Measurements from ENCODE around the genes PASD1, GABRQ, ZNF185, PNMA3, CCNQ, PLXNB3 and TMEM187.

- RRBS, 2 experiments: no CpG with 5 or more reads among the region's 4 CpGs
Observed at GRCh38 chrX:150084956-150085238, 146.6 kb upstream of the EOLA2 start.

DNA sequence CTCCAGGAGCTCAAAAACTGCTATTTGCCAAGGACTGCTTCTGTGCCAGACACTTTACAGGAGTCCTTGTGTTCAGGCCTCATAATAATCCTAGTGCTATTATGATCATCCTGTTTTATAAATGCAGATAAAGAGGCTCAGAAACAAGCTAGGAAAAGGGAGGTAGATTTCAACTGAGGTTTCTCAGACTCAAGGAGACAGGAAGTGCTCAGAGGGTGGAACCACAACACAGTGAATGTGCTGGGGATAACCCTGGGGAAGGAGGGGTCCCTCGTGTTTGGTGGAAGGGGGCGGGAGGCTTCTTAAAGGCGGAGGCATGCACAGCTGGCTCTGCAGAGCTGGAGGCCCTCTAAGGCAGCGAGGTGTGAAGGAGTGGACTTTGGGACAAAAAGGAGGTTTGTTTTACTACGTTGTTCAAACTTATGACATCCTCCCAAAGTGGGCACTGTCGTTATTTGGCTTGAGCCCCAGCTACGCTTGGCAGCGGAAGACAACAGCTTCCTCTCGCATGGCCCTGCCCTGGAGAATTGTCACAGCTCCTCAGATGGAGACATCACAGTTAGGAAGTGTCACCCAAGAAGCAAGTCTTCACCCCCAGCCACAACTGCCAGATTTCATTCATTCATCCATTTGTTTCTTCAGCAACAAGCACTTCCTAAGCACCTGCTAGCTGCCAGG lies 21.7 kb upstream of the MTM1 start:
- RRBS, 2 experiments: no CpG with 5 or more reads among the region's 9 CpGs

DNA sequence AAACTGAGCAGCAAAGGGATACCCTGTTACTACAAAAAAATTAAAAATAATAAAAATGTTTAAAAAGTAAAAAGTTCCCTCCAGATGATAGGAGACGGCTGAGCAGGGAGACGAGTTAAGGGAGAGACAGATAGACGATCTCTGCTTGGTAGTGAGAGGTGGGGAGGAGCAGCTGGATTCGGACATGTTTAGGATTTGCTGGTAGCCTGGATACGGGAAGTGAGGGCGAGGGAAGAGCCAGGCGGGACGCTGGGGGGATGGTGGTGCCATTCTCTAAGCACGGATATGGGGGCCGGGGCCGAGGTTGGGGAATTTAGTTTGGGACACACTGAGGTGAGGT lies 17.1 kb upstream of the HMGB3 start:
- RRBS, 2 experiments: no CpG with 5 or more reads among the region's 11 CpGs

DNA sequence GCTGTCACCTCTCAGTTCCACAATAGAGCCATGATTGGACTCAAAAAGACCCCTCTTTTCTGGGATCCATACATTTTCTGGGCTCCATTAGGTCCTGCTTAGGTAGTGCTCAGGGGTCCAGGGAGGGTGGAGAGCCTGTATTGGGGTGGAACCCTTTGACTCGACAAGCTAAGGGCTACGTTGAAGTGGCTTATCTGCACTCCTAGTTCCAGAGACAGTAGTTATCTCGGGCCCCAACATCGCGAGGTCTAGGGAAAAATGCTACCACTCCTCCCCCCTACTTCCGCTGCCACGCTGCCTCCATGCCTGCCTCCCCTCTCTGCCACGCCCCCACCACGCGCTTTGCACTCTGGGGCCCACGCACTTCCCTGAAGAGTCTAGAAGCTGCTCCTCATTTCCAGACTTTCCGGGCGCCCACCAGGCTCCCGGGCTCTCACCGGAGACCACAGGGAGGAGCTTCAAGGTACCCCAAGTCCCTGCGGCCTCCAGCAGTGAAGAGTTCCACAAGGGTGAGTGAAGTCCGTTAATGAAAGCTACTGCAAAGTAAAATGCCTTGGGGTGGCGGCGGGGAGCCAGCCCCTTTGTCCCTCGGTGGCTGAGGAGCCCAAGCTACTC lies at the start of gene PASD1:
TSS of gene PASD1 (plus strand) at position 345 of the 615 bp plus-strand sequence.
- RRBS, 2 experiments: no CpG with 5 or more reads among the region's 20 CpGs

GRCh38 chrX:152637565-152638335 lies at the start of gene GABRQ:
GABRQ (plus strand) TSS chrX:152637895.
- RRBS, 2 experiments: 2 to 10% methylated on average over 15 to 17 of the region's 57 CpGs

DNA sequence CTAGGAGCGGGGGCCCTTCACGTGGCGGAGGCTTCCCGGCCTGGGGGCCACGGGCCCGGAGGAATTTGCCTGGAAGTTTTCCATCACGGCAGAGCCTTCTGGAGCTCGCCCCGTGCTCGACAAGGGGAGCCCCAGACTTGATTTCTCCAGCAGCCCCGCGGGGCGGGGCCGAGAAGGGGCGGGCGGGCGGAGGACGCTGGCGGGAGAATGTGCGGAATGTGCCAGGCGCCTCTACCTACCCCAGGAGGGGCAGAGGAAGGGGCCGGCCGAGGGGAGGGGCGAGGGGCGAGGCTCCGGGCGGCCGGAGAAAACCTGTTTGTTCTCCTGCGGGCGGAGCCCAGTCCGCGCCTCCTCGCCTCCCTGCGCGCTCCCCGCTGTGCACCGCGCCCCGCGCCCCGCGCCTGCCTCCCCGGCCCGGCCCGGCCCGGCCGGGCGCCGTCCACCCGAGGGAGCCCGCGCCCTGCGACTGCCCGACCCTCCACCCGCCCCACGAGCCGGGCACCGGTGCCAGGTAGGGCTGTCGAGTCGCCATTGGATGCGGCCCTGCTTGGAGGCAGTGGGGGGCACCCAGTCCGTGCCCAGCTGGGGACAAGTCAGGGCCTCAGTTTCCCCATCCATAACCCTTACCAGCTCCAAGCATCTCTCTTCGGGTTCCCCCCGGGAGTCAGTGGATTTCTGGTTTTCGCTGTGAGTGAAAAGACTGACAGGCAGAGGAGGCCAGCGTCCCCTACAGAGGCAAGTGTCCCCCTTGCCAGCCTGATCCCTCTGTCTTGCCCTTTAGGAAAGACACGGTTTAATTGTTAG lies at the start of gene ZNF185:
TSS of gene ZNF185 (plus strand) at position 340 of the 804 bp plus-strand sequence.
- RRBS, 2 experiments: 2 to 20% methylated on average over 15 of the region's 67 CpGs

DNA sequence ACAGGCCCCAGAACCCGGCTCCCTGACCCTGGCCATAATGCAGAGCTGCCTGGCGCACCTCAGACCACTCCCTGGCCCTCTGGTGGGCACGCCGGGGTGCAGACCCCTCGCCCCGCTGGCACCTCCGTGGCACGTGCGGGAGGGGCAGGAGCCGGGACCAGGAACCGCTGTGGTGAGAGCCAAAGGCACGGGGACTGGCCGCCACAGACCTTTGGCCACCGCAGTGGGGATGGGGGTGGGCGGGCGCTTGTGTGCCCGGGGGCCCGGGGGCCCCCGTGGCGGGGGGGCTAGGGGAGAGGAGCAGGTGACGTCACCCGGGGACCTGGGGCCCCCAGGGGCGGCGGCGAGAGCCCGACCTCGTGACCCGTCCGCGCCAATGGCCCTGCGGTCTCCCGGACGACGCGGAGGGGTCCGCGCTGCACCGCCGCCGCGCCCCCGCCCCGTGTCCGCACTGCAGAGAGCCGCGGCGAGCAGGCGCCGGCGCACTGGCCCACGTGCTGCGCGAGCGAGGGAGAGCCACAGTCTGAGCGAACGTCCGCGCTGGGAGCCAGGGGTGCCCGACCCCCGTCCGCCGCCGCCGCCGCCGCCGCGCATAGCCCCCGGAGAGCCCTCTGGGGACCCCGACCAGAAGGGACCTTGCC lies at the start of gene PNMA3:
TSS of gene PNMA3 (plus strand) at position 483 of the 641 bp plus-strand sequence.
- RRBS, 2 experiments: 11 to 20% methylated on average over 35 of the region's 70 CpGs

- RRBS, 2 experiments: no CpG with 5 or more reads among the region's 15 CpGs
Observed at GRCh38 chrX:153462197-153462775, 8.1 kb downstream of the HAUS7 start.

GRCh38 chrX:153598789-153600027 lies at the start of gene CCNQ:
CCNQ (minus strand) TSS chrX:153599139.
- RRBS, 2 experiments: under 1 to 16% methylated on average over 36 to 40 of the region's 132 CpGs

- RRBS, 2 experiments: under 1 to 4% methylated on average over 4 to 5 of the region's 41 CpGs
Observed at GRCh38 chrX:153609680-153610304, 10.9 kb upstream of the CCNQ start.

DNA sequence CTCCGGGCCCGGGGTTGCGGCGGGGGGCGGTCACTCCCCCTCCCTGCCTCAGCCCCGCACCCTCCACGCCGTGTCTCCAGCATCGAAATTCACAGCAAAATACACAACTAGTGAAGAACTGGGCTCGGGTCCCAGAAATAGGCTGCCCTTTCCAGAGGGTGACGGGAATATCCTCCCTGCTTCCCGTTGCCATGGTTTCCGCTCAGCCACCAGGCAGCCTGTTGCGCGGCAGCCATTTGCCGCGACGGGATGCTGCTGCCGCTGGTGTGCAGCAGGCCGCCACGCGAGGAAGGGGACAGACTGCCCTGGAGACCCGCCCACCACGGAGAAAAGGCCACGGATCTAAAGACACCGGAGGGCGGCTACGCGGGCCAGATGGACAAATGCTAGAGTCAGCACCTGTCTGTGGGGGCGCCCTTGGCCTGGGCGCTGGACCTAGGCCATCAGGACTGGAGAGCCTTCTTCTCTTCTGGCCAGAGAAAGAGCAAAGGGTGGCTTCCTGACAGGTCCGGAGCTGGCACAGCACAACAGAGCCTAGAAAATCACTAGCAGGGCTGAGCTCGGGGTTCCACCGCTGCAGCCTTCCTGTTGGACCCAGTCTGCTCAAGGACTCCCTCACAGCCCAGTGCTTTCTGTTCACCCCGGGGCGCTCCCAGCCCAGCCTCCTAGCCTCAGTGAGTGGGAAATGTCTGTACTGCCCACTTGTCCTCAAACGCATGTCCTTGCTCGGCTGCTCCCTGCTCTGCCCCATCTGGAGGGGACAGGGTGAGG lies 11.6 kb upstream of the CCNQ start:
- RRBS, 2 experiments: 100% methylated on average over 1 of the region's 38 CpGs; no CpG with 5 or more reads in 1 of the 2 experiments

DNA sequence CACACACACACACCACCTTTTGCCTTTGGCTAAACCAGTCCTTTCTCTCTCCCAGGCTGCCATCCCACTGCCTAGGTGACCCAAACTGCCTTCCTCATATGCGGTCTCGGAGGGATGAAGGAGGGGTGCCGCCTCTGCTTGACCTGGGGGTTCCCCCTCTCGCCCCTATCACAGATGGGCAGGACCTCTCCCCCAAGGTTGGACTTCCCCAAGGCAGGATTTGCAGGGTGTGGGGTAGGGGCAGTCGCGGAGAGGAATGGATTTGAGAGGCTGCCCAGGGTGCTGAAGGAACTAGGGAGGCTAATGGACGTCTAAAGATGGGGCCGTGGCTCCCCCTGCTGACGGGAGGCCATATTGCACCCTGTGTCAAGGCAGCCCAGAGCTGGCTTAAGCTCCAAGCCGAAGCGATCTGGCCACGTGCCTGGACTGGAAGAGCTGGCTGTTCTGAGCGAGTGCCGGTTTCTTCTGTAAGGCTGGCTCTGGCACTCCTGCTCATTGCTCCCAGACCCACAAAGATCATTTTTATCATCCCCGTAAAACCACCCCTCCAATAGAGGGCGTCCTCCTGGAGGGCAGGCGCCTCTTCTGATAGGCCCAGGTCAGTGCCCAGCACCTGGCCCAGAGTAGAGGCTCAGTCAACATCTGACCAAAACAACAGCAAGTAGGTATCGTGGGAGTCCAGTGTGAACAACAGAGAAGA lies 5.7 kb downstream of the PNCK start:
- RRBS, 2 experiments: no CpG with 5 or more reads among the region's 18 CpGs

- RRBS, 2 experiments: no CpG with 5 or more reads among the region's 38 CpGs
Observed at GRCh38 chrX:153685999-153687372, 1.2 kb upstream of the SLC6A8 start.

DNA sequence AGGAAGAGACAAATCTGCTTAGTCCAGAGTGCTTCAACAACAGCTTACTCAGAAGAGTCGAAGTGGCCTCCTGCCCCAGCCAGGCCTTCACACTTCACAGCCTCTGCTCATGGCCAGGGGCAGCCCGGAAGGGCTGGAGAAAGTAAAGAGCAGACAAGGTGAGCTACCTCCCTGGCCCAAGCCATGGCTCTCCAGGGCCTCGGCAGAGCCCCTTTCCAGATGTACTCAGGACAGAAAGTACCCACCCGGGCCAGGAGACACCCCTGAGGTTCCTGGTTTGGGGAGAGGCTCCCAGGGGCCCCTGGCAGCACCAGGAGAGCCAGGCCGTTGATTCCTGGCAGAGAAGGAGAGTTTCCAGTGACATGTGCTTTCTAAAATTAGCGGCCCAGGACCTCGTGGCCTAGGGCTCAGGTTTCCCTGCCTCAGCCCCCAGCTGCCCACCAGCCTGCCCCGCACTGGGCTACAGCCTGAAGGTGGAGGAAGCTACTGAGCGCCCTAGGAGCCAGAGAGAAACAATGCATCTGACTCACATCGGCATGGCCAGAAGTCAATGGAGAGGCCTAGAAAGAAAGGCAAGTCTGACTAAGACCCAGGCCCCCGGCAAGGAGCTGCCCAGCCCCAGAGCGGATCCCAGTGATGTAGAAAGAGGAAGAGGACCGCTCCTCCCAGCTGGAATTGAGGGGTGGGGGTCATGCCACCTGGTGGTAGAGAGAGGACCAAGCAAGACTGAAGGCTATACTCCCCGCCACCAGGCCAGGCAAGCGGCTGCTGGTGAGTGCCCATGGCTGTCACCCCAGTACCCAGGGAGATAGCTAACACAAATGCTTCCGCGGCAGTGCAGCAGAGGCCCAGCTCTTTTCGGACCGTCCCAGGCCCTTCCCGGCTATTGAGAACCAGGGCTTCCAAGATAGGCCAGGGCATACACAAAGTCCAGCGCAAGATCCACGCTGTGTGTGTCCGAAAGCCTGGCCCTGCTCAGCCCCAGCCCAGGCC lies 17.7 kb downstream of the SLC6A8 start:
- RRBS, 2 experiments: no CpG with 5 or more reads among the region's 23 CpGs

DNA sequence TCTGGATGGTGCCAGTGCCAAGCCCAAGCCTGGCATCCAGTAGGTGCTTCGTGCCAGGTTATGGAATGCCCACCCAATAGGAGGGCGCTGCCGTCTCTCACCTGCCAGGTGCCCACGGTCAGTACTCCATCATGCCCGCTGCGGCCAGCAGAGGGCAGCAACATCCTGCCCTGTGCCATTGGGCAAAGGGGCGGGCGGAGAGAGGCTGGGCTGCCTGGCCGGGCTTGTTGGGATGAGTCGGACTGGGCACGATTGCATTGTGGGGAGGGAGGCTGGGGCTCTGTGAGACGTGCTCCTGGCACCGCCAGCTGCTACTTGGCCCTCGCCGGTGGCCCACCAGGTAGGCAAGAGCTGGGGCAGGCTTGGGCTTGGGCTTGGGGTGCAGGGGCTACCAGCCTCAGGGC lies at the start of gene PLXNB3:
TSS of gene PLXNB3 (plus strand) at position 285 of the 404 bp plus-strand sequence.
- RRBS, 2 experiments: 0 to 5% methylated on average over 3 of the region's 15 CpGs

DNA sequence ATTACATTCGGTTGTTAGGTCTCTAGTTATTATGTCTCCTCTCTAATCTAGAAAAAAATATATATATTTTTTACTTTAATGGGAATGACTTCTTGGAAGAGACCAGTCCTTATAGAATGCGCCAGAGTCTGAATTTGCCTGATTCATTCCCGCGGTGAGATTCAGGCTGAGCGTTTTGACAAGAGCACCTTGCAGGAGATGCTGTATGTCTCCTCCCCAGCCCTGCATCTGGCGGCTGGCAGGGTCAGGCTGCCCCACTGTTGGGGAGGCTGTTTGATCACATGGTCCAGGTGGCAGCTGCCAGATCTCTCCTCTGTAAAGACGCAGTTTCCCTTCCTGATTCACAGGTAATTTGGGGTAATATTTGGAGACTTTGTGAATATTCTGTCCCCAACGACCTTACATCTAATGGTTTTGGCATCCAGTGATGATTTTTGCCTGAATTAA lies 9.7 kb downstream of the PDZD4 start:
- RRBS, 2 experiments: no CpG with 5 or more reads among the region's 8 CpGs

- RRBS, 2 experiments: 5 to 14% methylated on average over 47 of the region's 83 CpGs
Observed at GRCh38 chrX:153830777-153831541, 615 bp upstream of the PDZD4 start.

GRCh38 chrX:153903555-153903837 lies 977 bp upstream of the AVPR2 start:
- RRBS, 2 experiments: 16 to 17% methylated on average over 4 of the region's 7 CpGs

DNA sequence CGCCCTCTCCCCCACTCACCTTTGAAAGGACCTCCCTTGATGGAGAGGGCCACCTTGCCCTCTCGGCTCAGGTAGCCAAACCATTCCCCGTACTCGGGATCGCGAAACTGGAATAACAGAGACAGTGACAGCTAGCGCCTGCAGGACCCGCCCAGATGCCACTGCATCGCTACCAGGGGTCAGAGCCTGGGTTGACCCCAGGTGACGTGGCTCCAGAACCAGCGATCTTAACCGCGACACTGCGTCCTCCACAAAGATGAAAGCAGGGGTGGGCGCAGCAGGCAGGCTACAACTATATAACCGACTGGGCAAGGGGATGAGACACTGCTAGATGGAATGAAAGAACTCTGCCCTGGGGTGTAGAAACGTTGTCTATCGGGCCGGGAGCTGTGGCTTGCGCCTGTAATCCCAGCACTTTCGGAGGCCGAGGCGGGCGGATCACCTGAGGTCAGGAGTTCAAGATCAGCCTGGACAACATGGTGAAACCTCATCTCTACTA lies 682 bp upstream of the NAA10 start:
- RRBS, 2 experiments: no CpG with 5 or more reads among the region's 24 CpGs

- RRBS, 2 experiments: under 1 to 2% methylated on average over 79 to 90 of the region's 137 CpGs
Observed at GRCh38 chrX:153972082-153973161, at the start of gene TMEM187. TMEM187 (plus strand) TSS chrX:153972754.

All from bronchial epithelial cell (primary cell).